Epithelial cell of esophagus (primary cell): ENCODE measurements around a stretch of chr6.

- RRBS = no CpG with 5 or more reads among the region's 35 CpGs
Observed at GRCh38 chr6:100464175-100464645, 511 bp downstream of the SIM1 start.

DNA sequence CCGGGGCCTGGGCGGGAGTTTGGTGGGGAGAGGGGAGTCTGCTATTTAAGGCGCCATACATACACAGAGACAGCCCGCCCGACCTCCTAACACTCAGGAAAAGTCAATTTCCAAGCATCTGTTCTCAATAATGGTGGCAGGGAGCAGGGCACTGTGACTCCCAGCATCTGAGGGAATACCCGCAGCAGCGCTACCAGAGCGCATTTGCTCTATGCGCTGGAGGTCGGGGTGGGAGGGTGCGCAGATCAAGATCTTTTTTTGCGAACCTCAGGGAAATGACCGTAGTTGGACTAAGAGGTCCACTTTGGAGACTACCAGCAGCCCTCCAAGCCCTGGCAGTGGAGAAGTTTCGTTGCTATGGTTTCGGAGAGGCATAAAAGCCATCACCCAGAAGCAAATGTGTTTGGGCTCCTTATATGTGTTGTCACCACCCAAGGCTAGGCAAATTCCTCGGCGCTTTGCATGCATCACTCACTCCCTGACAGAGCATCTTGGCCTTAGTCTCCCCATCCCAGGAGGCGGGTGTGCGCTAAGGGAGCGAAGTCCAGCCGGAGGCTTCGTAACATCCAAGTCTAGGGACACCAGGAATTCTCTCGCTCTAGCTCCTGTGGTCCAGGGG lies 481 bp upstream of the GRIK2 start:
- RRBS = no CpG with 5 or more reads among the region's 23 CpGs

GRCh38 chr6:102190691-102191159 lies 797.2 kb downstream of the GRIK2 start:
- RRBS = no CpG with 5 or more reads among the region's 3 CpGs

- RRBS = no CpG with 5 or more reads among the region's 4 CpGs
Observed at GRCh38 chr6:104955553-104955830, 1.4 kb upstream of the LIN28B start.

DNA sequence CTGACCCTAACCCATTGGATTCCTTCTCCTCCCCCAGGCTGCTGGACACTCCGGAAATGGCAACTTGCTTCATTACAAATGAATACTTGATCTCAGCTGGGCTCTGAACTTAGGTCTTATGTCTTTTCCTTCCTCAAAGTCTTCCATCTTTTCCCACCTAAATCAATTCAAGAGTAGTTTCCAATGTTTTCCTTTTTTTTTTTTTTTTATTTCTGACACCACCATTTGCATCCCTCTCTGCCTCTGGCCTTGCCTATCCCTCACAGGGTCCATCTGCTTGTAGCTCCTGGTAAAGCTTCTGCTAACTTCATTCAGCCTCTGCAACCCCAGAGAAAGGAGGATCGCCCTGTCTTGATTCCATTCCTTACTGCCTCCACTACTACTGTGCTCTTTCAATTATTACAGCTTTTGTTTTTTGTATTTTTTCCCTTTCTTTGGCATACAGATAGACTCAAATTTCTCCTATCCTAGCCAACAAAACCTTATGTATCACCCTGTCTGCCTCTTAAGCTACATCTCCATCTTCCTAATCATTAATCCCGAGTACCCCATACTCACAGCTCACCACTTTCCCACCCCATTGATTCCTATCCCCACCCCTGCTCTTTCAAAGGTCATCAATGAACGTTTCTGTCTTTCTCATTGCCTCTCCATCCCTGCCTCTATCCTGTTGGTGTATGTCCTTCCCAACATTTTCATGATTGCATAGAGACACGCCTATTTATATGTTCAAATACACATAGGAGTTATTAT lies 107.7 kb downstream of the PREP start:
- RRBS = 97% methylated on average over 1 of the region's 5 CpGs

DNA sequence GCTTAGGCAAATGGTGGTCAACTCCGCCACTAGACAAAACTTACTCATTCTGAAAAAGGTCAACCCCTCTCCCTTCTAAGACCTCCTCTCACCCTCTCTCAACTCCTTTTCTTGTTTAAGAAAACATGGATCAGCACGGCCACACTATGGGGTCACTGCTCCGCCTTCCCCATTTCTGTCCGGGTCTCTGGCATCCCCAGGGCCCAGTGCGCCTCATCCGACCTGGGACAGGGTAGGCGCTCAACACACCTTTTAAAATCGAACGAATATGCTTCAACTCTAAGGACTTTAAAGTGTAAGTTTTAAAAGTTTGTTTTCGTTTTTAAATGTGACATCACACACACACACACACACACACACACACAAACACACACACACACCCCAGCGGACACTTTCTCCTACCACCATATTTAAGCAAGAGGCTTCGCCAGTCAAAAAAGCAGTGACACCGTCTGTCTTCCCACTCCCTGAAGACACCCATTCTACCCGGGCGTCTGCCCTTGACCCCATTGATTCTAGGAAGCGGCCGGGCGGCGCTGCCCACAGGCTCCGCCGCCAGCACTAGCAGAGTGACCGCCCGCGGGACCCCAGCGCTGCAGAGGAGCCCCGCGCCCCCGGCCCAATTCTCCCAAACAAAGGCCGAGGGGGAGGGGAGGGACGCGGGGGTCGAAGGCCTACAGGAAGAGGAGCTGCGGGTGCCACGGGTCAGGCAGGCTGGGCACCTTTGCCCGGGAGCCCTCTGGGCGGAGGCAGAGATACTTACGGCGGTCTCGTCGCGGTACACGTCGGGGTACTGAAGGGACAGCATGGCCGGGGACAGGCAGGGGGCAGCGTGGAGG lies 579 bp downstream of the PREP start:
- RRBS = 2% methylated on average over 16 of the region's 45 CpGs

- RRBS = no CpG with 5 or more reads among the region's 7 CpGs
Observed at GRCh38 chr6:105485510-105486097, 82.7 kb upstream of the PREP start.

GRCh38 chr6:105791725-105792307 lies 294.3 kb upstream of the PRDM1 start:
- RRBS = no CpG with 5 or more reads among the region's 4 CpGs

DNA sequence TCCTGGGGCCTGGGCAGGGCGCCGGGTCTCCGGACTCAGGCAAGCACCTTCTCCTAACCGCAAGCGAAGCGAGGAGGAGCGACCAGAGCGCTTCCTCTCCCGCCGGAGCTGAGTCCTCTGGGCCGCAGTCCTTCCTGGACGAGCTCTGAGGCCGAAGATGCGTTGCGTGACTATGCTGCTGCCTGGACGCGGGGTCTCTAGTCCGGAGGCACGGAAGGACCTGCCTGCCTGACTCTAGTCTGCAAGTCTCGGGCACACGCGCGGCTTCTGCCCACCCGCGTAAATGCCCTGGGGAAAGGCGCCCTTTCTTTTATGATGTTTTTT lies 100.1 kb upstream of the PRDM1 start:
- RRBS = 50% methylated on average over 9 of the region's 26 CpGs

DNA sequence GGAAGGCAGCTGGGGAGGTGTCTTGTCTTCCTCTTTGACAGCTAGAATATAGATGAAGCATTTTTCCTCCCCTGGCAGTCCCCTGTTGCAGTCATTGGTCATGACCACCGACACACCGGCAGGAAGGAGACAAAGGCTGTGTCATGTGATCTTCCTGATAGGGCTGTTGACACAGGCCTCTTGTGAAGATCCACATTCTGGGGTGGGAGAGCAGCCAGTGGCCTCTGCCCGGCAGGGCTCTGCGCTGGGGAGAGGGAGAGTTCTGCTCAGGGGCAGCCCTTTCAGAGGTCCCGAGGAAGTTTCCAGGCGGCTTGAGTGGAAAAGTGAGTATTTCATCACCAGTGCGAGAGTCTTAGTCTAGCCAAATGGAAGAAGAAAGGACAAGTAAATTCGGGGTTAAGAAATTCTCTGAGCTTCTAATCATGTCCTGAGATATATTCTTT lies 39.6 kb upstream of the PRDM1 start:
- RRBS = no CpG with 5 or more reads among the region's 8 CpGs

- RRBS = no CpG with 5 or more reads among the region's 3 CpGs
Observed at GRCh38 chr6:106086733-106087157, 609 bp downstream of the PRDM1 start.

GRCh38 chr6:106098376-106099101 lies 12.4 kb downstream of the PRDM1 start:
- RRBS = no CpG with 5 or more reads among the region's 16 CpGs

DNA sequence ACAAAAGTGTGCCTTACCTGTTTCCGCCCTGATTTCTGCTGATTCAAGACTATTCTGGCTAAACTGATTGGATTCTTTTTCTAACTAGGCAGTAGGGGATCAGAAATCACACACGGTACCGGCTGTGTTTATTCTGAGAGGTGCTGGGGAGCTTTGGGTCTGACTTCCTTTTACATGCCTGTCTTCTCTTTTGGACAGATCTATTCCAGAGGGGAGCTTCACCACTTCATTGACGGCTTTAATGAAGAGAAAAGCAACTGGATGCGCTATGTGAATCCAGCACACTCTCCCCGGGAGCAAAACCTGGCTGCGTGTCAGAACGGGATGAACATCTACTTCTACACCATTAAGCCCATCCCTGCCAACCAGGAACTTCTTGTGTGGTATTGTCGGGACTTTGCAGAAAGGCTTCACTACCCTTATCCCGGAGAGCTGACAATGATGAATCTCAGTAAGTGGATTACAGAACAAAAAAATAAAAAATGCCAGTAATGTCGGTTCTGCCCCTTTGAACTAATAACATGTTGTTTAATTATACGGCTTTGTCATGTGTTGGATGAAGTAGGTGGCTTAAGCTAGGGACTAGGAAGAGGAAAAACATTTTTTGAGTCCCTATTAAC lies 13.1 kb downstream of the PRDM1 start:
- RRBS = no CpG with 5 or more reads among the region's 12 CpGs

DNA sequence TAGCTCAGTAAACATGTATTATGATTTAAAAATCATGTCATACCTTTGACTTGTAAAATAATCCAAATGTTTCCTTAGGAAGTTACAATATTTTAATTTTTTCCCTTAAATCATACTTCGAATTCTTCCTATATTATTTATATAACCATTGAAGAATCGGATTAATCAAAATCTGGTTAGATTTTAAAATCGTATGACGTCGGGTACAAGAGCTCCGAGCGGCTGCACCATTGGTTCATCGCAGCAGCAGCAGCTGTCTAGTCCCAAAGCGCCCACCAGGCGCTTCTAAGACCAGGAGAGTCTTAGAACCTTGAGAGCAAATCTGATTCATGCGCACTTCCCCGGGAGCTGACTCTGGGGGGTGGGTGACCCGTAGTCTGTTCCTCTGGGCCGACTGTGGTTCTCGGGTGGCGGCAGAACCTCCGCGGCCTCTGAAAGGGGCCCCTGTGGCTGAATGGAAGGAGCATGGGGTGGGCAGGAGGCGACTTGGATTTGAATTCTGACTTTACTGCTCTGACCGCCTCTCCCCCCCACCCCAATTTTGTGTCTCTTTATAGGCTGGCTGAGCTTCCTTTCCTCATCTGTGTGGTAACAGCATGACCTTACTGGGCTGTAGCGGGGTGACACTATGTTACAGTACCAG lies 119.9 kb downstream of the RTN4IP1 start:
- RRBS = no CpG with 5 or more reads among the region's 21 CpGs

GRCh38 chr6:106519369-106520636 lies 109.5 kb downstream of the RTN4IP1 start:
- RRBS = no CpG with 5 or more reads among the region's 16 CpGs

DNA sequence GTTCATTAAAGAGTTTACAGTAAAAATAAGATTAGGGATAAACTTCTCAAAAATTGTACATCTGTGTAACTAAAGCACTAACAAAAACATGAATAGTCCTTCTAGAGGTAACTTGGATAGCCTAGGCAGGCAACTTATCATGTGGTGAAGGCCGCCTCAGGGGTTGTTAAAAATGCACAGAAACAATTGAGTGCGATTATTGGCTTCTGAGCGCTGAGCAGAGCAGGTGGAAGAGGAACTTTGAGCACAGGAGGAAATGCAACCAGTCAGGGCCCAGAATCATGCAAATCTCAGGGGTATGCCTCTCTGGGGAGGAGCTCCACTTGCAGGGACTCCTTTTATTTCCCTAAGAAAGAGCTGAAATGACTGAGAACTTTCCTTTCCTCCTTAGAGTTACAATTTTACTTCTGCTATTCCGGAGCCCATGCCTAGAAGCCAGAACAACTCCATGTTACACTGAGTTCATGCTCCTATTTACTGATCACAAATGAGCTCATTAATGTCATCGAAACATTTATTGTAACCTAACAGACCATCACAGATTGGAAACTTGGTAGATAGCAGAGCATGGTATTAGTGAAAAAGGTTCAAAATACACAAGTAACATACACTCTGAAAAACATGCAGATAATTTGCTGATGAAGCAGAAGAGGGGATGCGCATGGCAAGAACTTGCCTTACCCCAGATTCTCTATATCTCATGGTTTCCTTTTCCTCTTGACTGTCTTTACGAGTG lies 37.4 kb downstream of the QRSL1 start:
- RRBS = no CpG with 5 or more reads among the region's 7 CpGs

DNA sequence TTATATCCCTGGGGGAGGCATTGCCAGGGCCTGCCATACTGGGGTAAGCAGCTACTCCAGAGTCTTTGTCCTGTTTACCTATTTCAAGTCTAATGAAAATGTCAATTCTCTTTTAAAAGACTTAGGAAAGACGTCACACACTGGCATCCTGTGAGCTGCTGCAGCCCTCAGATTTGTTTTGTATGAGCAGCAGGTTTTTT lies 85.8 kb downstream of the QRSL1 start:
- RRBS = no CpG with 5 or more reads among the region's 1 CpG

DNA sequence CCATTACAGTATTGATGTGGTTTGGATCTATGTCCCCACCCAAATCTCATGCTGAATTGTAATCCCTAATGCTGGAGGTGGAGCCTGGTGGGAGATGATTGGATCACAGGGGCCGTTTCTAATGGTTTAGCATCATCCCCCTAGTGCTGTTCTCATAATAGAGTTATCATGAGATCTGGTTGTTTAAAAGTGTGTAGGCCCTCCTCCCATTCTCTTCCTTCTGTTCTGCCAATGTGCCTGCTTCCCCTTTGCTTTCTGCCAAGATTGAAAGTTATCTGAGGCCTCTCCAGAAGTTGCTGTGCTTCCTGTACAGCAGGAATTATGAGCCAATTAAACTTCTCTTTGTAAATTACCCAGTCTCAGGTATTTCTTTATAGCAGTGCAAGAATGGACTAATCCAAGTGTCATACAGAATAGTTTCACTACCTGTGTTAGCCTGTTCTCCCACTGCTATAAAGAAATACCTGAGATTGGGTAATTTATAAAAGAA lies 100.1 kb downstream of the CD24 start:
- RRBS = no CpG with 5 or more reads among the region's 1 CpG

GRCh38 chr6:107539492-107539787 lies 49.5 kb downstream of the SOBP start:
- RRBS = no CpG with 5 or more reads among the region's 6 CpGs